Mammary microvascular endothelial cell (primary cell): ENCODE measurements around the gene NOX3.

DNA sequence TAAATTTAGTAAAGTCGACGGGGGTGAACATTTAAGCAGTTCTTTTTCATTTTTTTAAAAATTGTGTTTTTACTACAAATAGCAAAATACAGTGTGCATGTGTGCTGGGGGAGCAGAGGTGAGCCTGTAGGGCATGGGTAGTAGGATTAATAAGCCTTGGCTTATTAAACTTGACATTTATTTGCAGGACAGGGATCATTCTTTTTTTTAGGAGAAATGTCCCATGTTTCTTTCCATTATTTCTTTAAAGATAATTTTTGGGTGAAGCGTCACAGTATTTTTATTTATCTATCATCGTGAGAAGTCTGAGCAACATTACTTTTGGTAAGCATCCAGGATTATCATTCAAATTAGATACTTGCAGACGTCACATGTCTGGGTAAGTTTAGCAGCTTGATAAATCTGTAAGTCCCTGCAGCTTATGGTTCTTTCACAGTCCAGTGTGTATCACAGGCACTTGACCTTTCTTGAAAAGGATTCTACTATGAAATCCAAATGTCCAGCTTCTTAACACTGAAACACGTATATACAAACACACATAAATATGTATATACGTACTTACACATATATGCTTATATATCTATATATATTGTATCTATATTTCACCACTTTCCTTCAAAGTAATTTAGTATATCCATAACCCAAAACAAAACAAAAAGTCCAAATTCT, 359.4 kb downstream of the ESR1 start:
- RAMPAGE, long total RNA: no peak

GRCh38 chr6:152309662-152310025, 327.5 kb downstream of the SYNE1 start:
- RAMPAGE, long total RNA: no peak

- RAMPAGE, long total RNA: no peak
These were observed 283.8 kb downstream of the SYNE1 start for GRCh38 chr6:152353240-152353964.

- RAMPAGE, long total RNA: no peak
These were observed 4.2 kb downstream of the MYCT1 start for GRCh38 chr6:152701772-152702399.

- RAMPAGE, long total RNA: no peak
These were observed 1.3 kb downstream of the RGS17 start for GRCh38 chr6:153129694-153130333.

DNA sequence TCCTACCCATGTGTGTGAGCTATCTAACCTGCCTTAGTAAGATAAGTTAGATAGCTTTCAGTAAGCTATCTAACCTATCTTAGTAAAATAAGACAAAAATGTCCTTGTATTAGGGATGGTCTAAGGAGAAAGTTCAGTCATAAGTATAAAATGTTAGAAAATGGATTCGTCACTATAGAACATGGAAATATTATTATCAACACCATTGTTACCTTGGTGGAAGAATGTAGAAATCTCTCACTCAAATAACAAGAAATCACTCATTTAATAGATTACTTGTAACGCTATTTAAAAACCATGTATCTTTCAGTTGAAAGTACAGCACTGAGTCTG, 185.0 kb upstream of the RGS17 start:
- RAMPAGE, long total RNA: no peak

GRCh38 chr6:154246411-154247356, 109.9 kb downstream of the IPCEF1 start:
- RAMPAGE, long total RNA: no peak

DNA sequence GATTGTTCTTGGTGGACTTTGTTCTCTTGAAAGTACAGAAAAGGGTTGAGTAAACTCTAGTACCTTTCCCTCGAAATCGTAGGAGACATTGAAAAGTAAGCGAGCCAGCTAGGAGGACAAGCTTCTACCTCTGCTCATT, 1.5 kb downstream of the CNKSR3 start:
- RAMPAGE, long total RNA: no peak

DNA sequence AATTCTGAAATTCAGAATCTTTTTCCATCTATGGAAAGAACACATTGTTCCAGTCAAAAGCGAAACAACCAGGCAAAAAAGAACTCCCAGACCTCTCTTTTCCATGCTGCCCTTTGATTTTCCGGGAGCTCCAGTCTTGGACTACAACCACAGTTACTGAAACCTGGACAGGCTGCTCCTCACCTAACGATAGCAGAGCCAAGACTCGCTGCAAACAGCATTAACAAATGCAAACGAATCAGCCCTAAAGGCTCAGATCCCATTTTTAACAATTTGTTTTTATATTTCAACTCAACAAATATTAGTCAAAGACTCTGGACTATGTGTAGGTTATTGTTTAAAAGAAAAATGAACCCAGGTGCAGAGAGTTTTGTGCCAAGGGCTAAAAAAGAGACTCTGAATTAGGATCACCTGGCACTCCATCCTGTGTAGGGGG, 108.8 kb upstream of the CNKSR3 start:
- RAMPAGE, long total RNA: no peak

- RAMPAGE, long total RNA: no peak
These were observed 16.4 kb downstream of the SCAF8 start for GRCh38 chr6:154749065-154750477.

- RAMPAGE, long total RNA: no peak
These were observed 72.1 kb downstream of the SCAF8 start for GRCh38 chr6:154805176-154805890.

GRCh38 chr6:154807666-154809069, 75.0 kb downstream of the SCAF8 start:
- RAMPAGE, long total RNA: no peak

DNA sequence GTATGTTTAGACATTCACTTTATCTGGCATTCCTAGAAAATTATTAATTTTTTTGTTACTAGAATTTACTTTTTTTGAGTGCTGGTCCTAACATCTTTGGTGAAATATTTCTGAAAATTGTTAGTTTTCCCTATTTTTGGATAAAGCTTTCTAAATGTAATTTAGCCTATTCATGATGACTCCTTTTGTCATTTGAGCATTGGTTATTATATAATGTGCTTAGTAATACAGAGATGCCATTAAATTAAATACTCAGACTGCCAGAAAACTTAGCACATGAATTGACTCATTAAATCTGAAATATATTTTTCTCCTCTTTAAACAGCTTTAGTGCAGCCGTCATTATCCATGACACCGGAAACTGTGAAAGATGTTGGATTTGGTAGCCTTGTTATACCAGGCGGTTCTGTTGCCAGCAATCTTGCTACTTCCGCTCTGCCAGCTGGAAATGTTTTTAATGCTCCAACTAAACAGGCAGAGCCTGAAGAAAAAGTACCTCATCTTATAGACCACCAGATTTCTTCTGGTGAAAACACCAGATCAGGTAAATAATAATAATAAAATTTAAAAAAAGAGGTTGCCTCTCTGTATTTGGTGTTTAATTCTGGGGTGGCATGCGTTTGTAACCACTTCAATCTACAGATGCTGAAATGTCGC, 97.5 kb downstream of the SCAF8 start:
- RAMPAGE, long total RNA: no peak

GRCh38 chr6:155176495-155177041, 87.2 kb upstream of the CLDN20 start:
- RAMPAGE, long total RNA: no peak

- RAMPAGE, long total RNA: no peak
These were observed 37.1 kb downstream of the NOX3 start for GRCh38 chr6:155418545-155418862.

DNA sequence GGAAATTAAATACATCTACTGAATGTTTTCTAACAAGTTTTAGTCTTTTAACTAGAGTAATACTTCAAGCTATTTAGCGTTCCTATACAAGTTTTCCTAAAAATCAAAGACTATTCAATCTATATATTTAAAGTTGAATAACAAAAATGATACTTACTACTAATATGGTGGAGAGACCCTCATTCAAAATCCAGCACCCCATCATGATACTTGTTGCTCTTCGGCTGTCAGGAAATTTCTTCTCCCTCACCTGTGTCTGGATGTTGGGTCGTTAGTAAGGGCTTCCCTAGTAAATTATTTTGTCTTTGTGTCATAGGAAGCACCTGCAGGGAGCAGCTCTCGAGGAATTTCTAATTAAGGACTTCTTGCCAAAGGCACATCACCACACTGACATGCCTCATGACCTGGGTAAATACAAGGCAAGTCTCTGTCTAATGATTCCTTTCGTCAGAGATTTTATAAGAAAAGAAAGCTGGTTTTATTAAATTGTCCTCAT, at the start of gene NOX3:
Gene NOX3, minus strand, starts transcription at position 244 of the 496 bp plus-strand sequence.
- RAMPAGE, long total RNA: no peak

DNA sequence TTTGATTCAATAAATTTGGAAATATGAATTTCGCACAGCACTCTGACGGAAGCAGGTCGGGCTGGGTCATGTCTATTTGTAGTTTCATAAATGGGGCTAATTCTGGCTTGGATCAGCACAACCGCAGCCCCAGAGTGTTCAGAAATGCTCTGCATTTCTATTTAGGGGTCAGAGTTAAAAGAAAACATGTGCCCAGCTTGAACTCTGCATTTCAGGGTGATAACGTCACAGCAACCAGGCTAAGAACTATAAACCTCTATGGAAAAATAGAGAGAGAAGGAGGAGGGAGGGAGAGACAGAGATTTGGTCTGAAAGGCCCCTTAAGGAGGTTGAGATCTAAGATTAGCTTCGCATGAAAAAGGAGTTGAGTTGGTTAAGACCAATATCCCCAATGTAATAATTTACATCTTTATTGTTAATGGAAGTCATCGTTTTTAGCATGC, 481.0 kb upstream of the NOX3 start:
- RAMPAGE, long total RNA: no peak

DNA sequence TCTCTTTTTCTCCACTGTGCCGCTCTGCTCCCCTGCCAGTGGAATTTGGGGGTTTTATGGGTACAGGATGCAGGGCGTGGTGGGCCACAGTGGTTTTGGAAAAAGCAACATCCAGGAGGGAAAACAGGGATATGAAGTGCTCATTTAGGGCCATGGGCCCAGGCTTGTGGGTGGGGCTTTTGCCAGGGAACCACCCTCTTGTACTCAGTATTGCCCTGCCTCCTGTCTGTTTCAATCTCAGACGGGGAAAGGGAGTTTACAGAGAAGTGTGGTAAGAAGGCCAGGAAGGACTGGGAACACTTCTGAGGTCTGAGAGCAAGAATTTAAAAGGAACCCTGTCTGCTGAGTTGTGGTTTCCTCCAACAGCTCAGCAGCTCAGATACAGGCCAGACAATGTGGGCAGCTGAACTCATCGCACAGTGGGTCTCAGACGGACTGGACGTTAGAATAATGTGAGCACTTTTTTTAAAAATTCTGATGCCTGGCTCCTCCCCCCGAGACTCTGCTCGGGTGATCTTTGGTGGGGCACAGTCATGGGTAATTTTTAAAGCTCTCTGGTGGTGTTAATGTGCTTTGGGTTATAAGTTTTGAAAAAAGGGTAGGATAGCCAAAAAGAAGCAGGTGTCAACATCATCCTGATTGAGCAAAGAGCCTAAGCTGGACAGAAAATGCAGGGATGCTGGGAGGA, 354.1 kb upstream of the ARID1B start:
- RAMPAGE, long total RNA: no peak

- RAMPAGE, long total RNA: no peak
These were observed 242.6 kb upstream of the ARID1B start for GRCh38 chr6:156534511-156534968.

DNA sequence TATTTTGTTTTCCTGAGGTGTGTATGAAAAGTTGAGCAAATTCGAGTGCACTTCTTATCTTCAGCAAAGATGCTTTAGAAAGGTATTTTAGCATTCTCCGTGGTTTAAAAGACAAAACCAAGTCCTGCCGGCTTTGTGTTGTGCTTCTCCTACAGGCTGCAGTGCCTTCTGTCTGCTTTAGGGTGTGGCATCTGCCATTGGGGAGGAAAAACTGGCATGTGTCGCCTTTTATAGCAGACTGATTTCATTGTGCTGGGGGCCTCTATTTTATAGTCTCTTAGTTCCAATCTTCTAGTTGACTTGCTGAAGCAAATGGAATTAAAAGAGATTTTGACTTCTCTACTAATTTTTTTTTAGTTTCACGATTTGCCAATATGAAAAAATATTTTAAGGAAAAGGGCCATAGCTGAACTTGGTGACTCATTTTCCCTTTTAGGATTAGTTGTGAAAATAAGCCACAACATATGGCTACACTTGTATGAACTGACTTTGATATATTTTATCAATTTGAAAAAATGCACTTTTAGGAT, 2.1 kb upstream of the ARID1B start:
- RAMPAGE, long total RNA: no peak